Epithelial cell of prostate (primary cell): Measurements from ENCODE around the genes MTHFD2, TLX2 and DQX1.

DNA sequence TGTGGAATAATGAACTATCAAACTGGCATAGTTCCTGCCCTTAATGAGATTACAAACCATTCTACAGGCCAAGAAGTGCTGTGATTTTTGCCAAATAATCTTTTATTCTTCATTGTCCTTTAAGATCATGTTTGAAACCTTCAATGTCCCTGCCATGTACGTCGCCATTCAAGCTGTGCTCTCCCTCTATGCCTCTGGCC lies 16.0 kb downstream of the ACTG2 start:
- RRBS: no CpG with 5 or more reads among the region's 2 CpGs

- RRBS: no CpG with 5 or more reads among the region's 4 CpGs
Measured at GRCh38 chr2:73925025-73925409, 1.7 kb upstream of the DGUOK start.

GRCh38 chr2:73983419-73983943 lies 1.2 kb upstream of the TET3 start:
- RRBS: 0% methylated on average over 1 of the region's 20 CpGs

- RRBS: 1% methylated on average over 11 of the region's 51 CpGs
Measured at GRCh38 chr2:73983944-73984587, 644 bp upstream of the TET3 start.

DNA sequence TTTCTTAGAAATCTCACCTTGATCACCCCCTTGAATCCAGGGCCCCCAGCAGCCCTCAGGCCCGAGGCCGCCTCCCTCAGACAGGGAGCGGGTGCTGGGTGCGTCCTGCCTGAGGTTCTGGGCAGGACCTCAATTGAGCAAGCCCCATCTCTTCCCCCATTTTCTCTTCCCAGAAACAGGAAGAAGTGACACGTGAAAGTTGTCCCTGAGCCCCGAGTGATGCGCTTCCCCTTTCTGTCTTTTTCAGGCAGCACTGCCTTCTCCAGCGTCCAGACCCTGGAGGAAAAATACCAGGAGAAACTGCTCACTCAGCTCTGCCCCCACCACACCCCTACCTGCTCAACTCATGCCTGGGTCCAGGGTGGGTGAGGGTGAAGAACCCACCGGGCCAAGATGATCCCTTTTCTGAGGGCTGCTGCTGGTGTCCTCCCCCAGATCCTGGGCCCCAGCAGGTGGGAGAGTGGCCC lies 1.1 kb downstream of the TET3 start:
- RRBS: no CpG with 5 or more reads among the region's 9 CpGs

GRCh38 chr2:74142261-74142460 lies 5.6 kb downstream of the BOLA3 start:
- RRBS: no CpG with 5 or more reads among the region's 1 CpG

GRCh38 chr2:74198153-74198769 lies at the start of gene MTHFD2:
Gene MTHFD2, plus strand, starts transcription at chr2:74198615.
- RRBS: no CpG with 5 or more reads among the region's 43 CpGs

DNA sequence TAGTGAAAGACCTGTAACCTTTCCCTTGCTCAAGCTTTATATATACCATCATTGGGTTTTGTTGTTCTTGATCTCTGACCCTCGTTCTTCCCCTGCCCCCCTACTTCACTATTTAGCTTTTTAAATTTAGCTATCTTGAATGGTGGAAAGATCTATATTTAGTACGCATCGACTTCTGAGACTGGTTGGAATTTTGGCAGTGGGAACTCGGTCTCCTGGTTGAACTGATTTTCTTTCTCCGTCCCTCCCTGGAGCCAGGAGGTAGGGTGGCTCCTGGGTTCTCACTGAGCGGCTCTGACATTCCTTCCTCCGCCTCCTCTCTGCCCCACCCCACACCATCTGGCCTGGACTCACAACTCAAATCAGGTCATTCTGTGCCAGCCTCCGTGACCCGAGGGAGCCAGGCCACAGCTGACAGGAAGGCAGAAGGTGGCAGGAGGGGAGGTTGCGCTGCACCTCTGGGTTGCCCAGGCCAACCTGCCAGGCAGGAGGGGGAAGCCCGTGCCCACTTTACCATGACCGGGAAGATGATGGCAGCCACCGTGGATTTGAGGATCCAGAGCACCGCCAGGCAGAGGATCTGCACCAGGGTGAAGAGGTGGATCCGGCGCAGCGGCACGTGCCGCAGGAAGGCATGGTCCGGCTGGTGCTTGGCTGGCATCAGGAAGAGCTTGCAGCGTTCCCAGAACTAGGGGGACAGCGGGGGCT lies 28.2 kb downstream of the MTHFD2 start:
- RRBS: 81% methylated on average over 8 of the region's 22 CpGs

- RRBS: no CpG with 5 or more reads among the region's 3 CpGs
Measured at GRCh38 chr2:74334749-74335056, 8.5 kb downstream of the SLC4A5 start.

DNA sequence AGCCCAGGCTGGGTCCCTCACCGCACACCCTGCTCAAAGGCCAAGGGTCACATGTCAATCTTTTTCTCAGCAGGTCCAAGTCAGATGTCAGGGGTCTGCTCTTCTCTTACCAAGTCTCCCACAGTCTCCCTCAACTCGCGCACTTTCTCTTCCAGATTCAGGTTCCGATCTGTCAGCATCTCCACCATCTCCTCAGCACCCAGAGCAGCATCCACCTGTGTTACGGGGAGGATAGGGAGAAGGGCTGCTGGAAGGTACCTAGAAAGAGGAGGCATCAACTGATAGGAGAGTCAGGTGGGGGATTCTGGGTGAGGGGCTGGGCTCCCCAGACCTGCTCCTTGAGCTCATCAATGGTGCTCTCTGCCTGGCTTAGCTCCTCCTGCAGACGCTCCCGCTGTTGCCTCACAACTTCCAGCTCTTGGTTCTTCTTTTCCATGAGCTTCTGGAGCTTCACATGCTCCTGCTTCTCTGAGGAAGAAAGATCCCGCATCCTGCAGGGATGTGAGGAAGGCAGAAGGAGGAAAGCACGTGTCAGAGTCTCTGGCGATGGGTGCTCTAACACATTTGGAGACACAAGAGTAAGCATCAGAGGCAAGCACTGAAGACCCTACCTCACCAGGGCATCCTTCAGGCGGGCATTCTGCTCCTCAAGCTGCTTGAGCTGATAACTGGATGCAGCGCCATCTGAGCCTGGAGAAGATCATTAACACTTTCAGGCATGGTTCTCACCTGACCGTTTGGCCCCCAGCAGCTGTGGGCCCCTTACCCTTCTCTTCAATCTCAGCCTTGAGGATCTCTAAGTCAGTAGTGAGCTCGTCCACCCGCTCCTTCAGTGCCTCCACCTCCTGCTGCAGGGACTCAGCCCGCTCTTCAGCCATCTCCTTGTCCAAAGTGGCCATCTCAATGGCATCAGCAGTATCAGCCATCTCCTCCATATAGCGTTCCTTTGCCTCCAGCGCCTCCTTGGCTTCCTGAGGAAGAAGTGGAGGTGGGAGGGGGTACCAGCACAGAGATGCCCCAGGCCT lies 9.9 kb downstream of the DCTN1 start:
- RRBS: no CpG with 5 or more reads among the region's 18 CpGs

DNA sequence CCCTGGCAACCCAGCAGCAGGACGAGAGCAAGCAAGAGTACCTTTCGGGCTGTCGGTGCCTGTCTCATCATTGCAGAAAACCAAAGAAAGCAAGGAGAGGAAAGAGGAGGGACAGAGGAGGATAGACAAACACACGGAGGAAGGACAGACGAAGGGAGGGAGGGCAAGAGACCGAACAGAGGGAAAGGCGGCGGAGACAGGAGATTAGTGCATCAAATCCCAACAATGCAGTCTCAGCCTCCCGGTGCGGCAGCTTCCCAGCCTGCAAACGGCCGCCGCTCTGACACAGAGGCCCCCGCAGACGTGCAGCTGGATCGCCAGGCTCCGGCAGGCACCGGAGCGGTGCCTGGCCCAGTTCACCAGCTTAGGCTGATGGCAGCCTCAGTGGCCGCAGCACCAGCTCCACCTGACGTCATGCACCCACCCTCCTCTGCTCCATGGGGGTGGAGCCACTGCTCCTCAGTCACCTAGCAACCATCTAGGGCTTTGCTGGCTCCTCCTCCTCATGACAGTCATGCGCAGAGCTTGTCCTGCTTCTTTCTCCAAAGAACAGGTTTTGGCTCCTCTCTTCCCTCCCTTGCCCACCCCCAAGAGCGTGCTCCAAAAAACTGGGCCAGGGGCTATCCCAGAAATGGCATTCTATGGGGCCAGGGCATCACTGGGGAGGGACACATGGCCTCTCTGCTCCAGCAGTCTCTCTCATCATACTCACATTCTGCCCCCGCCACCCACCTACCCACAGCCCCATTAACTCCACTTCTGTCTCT lies 5.6 kb downstream of the DCTN1 start:
- RRBS: 15% methylated on average over 9 of the region's 24 CpGs

- RRBS: no CpG with 5 or more reads among the region's 9 CpGs
Measured at GRCh38 chr2:74385234-74385865, 5.2 kb upstream of the DCTN1 start.

- RRBS: no CpG with 5 or more reads among the region's 31 CpGs
Measured at GRCh38 chr2:74421929-74422523, 496 bp downstream of the WDR54 start.

- RRBS: no CpG with 5 or more reads among the region's 14 CpGs
Measured at GRCh38 chr2:74439557-74440210, 2.1 kb downstream of the RTKN start.

- RRBS: no CpG with 5 or more reads among the region's 2 CpGs
Measured at GRCh38 chr2:74454346-74454562, 633 bp upstream of the INO80B start.

DNA sequence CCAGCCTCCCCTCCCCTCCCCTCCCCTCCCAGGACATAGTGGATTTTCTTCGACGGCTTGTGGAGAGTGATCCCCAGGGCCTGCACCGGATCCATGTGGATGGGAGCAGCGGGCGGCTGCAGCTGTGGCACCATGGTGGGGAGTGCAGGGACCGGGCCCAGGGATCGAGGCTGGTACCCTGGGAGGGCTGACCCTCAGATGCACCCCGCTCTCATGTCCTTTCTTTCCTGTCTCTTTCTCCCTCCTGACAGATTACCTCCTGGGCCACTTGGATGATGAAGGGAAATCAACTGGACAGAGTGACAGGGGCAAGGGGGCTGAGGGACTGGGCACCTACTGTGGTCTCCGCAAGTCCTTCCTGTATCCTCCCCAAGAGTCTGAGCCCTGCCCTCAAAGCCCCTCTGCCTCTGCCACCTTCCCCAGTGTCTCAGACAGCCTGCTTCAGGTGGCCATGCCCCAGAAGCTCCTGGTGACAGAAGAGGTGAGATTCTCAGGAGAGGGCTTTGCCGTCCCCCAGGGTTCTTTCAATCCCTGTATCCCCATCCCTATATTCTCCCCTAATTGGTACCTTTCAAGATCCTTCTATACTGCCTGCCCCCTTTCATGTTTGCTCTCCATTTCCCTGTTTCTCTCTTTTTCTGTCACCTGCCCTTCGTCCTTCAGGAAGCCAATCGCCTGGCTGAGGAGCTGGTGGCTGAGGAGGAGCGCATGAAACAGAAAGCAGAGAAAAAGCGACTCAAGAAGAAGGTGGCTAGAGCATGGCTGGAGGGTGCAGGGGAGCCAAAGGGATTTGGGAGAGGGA lies 7.3 kb downstream of the TTC31 start:
- RRBS: 97% methylated on average over 4 of the region's 14 CpGs

DNA sequence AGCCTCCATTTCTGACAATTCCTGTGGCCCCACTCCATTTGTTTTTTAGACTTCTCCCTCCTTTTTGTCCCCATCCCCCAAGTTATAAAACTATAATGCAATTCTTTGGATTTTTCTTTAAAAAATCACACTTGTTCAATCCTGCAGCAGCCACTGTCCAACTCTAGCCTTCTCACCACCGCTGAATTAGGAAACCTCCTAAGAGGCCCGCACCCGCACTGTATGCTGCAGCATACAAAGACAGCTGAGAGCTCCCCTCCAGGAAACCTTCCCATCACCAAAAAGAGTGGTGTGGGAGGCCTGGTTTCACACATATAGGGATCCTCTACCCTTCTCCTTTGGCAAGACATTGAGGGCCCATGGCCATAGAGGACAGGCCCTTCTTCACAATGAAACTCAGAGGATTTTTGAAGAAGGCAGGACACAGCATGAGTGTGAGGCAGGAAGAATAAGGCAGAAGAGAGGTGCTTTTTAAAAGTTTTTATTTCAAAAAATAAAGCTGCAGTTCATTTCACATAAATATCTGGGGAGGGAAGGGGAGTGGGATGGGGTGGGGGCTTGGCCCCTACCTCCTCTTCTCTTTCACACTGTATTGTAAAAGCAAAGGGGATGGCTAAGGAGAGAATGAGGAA lies 2.8 kb downstream of the PCGF1 start:
- RRBS: no CpG with 5 or more reads among the region's 3 CpGs

GRCh38 chr2:74513847-74514761 lies at the start of gene TLX2:
Gene TLX2, plus strand, starts transcription at chr2:74514450.
- RRBS: 3% methylated on average over 21 of the region's 72 CpGs

DNA sequence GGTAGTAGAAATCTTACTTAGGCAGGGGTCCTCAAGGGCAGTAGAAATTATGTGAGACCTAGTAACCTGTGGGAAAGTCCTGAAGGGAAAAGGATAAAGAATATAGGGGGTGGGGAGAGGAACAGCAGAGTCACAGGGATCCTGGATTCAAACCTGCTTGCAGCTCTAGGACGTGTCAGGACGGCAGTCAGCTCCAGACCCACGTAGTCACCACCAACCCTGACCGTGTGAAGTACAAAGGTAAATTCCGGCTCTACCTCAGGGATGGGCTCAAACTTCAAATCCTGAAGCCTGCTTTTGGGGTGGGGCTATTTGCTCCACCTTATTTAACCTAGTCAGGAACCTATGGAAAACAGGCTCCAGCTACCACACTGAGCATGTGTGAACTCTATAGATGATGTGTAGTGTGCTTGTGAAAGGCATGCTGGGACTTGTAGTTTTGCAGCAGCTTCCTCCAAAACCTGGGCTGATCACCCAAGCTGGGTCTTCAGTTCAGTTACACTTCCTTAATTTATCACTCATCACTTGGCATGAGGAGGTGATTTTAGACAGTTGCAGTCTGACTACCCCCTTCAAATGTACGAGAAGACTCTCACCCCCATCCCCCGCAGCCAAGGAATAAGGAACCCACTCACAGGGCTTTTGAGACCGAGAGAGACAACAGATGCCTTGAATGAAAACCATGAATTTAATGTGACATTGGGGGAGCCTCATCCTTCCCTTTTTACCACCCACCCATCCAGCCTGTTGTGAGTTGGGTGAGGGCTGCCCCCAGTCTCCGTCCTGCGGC lies at the start of gene DQX1:
Gene DQX1, minus strand, starts transcription at position 249 of the 790 bp plus-strand sequence.
- RRBS: no CpG with 5 or more reads among the region's 10 CpGs

GRCh38 chr2:74533583-74534911 lies 4.3 kb downstream of the HTRA2 start:
- RRBS: 76% methylated on average over 4 of the region's 22 CpGs